ENCODE data around the genes LEPR and GNG12.

DNA sequence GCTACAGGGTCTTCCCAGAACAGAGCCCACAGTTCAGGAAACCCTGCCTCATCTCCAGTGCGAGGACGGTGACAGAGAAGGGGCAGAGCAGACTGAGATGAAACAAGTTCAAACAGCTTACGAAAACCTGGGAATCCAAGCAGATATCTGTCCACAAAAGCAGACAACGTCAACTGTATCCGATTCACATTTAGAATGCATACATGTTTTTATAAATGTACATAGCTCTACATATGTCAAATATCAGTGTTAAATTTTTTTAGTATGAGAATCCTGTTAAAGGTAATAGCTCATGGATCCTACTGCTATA, 61.2 kb downstream of the JAK1 start:
- RRBS: no CpG with 5 or more reads among the region's 5 CpGs

GRCh38 chr1:65062380-65063118, 85.5 kb upstream of the AK4 start:
- RRBS: no CpG with 5 or more reads among the region's 3 CpGs

GRCh38 chr1:65141274-65141896, 6.6 kb upstream of the AK4 start:
- RRBS: no CpG with 5 or more reads among the region's 5 CpGs

GRCh38 chr1:65165505-65166163, 17.6 kb downstream of the AK4 start:
- RRBS: no CpG with 5 or more reads among the region's 5 CpGs

GRCh38 chr1:65215617-65216081, 67.6 kb downstream of the AK4 start:
- RRBS: no CpG with 5 or more reads among the region's 2 CpGs

GRCh38 chr1:65254231-65254743, 55.1 kb upstream of the DNAJC6 start:
- RRBS: 2% methylated on average over 20 of the region's 73 CpGs

- RRBS: 1% methylated on average over 27 of the region's 77 CpGs
Measured at GRCh38 chr1:65420399-65421296, at the start of gene LEPR. TSS of gene LEPR (plus strand) at chr1:65420668.

DNA sequence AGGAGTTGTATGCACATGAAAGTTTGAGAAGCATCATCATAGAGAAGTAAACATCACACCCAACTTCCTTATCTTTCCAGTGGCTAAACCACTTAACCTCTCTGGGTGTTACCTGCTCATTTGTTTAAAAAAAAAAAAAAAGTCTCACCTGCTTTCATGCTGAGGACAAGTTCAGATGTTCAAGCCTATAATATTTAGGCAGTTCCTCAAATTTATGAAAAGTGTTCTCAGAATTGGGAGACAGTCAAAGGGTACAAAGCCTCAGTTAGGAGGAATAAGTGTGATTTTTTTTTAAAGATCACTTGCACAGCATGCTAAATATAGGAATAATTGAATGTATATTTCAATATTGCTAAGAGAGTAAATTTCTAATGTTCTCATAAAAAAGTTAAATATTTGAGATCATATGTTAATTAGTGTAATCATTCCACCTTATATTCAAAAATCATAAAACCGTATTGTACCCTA, 12.0 kb downstream of the LEPR start:
- RRBS: no CpG with 5 or more reads among the region's 1 CpG

DNA sequence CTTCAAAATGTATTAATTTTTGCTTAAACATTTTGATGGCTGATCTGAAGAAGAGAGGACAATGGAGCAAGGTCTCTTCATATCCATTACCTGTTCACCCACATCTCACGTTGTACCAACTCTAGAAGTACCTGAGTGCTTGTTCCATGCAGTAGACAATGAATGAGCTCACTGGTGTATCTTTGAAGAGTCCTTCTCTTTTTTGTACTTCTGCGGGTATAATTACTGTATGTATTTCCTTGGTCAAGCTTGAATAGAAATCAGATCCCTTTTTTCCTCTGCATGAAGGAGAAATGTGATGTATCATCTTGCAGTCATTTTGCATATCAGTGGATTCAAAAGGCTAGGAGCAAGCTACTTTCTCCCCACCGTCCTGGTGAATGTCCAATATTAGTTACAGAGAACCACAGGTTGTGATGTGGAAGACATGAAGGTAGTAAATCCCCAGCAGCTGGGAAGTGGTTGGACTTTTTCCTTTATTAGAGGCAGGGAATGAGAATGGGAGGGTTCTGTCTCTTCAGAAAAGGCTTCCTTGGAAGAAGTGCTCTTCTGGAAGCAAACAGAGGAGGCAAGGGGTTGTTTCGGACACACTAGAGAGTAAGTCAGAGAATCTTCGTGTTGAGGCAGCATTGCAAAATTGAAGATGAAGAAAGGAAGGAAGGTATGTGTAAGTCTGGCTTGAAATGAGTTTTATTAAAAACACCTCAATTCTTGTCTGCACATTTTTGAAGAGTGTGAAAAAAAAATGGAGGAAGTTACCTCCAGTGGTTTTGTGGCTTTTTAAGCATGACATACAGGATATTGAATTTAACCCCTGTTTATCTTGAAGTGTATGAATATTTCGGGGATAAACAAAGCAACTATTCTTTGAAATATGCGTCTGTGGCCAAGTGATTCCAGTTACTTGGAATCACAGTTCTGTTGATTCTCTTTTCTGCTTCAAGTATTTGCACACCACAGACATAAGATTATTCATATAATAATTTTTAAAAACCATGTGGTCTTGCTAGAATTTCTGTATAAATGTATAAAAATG, 203.5 kb upstream of the SGIP1 start:
- RRBS: no CpG with 5 or more reads among the region's 7 CpGs

DNA sequence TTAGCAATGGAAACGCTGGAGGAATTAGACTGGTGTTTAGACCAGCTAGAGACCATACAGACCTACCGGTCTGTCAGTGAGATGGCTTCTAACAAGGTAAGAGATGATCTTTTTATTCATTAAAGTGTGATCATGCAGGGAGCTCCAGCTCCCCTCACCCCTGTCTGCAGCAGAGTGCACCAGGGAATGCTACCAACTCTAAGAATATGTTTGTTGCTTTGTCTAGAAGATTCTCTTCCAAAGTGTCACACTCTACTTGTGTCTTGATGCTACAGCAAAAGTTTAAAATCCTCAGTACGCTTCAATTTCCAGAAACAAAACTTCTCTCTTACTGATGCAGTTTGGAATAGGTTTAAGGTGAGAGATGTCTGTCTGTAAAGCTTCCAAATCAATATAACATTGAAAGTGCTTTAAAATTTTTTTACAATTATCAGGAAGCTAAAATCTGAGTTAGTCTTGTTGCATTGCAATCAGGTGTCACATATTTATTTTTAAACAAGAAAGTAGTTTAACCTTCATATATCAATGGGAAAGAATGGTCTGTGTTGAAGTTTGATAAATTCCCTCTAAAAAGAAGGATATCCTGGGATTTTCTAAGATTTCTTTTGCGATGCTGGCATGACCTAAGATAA, 201.3 kb upstream of the SGIP1 start:
- RRBS: no CpG with 5 or more reads among the region's 4 CpGs

GRCh38 chr1:66365460-66366154, 168.3 kb upstream of the SGIP1 start:
- RRBS: no CpG with 5 or more reads among the region's 5 CpGs

- RRBS: no CpG with 5 or more reads among the region's 2 CpGs
Measured at GRCh38 chr1:66676737-66677319, 75.4 kb upstream of the DYNLT5 start.

DNA sequence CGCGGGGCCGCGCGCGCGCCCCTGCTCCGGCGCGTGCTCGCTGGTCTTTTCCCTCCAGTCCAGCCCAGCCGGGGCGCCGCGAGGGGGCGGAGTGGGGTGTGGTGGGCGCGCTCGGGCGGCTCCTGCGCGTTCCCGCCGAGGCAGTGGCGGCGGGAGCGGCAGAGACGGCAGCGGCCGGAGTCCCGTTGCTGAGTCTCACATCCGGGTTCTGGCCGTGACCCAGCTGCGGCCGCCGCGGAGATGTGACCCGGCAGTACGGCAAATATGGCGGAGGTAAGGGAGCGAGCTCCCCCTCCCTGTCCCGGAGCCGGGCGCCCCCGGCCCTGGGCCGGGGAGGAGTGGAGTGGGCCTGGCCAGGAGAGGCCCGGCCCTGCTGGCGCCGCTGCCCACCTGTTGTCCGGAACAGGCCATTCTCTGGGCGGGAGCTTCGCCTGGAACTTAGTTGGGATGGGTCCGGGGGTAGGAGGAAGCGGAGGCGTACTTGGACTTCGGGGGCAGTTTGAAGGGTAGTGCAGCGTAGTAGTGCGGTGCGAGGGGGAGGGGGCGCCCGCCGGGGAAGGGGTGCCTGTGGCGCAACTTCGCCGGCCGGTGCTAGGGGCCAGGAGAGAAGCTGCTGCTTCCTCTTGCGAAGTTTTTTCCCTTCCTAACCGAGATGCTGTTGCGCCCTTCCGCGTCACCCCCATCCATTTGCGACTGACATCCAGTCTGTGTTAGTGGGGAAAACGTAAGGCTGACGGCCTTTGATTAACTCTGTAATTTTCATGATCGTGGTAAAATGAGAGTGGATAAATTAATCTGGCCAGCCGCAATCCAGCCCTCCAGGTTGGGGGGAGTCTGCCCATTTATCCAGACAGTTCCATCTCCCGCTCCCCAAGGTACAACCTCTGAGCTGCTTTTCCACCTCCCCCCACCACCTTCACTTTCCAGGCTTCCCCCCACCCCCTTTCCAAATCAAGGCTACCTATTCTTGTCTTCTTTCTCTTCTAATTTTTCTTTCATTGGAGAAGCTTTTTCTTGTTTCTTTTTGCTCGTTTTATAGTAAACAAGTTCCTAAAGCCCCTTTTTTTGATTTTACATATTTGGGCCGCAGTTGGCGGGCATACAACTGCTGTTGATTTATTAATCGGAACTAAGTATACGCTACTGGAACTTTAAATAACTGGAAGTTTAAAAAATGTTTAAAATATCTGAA, 5.7 kb downstream of the MIER1 start:
- RRBS: under 1% methylated on average over 21 of the region's 82 CpGs

- RRBS: no CpG with 5 or more reads among the region's 2 CpGs
Measured at GRCh38 chr1:66946007-66946434, 21.2 kb downstream of the MIER1 start.

- RRBS: no CpG with 5 or more reads among the region's 3 CpGs
Measured at GRCh38 chr1:67513885-67514073, 83.6 kb upstream of the SERBP1 start.

DNA sequence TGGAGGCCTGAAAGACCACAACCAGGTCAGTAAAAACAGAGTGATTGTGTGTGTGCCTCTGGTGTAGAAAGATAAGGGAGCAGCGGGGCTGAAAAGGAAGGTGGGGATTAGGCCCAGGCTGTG, 3.6 kb downstream of the GADD45A start:
- RRBS: no CpG with 5 or more reads among the region's 1 CpG

- RRBS: no CpG with 5 or more reads among the region's 6 CpGs
Measured at GRCh38 chr1:67706205-67706697, 21.2 kb downstream of the GADD45A start.

DNA sequence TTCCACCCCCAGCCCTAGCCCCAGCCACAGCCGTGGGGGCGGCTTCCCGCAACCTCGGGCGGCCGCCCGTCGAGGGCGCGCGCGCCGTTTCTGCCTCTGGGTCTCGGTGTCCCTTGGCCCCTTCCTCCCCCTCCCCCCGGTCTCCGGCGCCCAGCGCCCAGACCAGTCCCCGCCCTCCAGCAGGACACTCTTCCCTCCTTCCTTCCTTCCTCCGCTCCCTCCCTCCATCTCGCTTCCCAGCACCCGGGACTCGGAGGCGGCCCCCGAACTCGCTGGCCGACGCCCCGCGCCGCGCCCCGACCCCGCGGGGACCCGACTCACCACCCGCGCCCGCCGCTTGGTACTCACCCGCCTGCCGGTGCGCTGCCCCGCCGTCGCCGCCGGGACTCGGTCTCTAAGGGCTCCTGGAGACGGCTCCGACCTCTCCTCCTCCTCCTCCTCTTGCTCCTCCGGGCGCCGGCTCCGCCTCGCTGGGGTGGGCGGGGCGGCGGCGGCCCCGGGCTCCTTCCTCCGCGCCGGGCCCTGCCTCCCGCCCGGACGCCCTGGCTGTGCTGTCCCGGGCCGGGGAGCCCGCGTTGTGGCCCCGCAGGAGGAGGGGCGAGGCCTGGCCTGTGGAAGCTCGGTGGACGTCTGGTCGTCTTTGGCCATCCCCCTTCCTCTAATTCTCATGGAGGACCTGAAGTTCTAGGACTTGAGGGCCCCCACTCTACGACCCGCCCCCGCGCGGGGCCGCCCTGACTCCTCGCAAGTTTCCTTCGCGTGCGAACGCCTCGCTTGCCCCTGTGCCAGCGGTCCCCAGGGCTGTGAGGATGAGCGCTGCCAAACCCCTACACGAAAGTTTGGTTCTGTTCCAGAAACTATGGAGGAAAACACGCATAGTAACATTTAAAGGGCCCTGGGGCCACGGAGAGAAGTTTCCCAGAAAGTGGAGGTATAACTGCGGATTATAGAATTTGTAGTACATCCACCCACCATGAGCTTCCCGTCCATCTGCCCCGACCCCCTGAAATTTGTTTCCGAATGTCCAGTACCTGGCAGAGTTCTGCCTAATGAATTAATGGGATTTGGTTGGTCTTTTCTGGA, at the start of gene GNG12:
GNG12 (minus strand) TSS at position 472 of the 1,083 bp plus-strand sequence.
- RRBS: 4% methylated on average over 12 of the region's 97 CpGs

- RRBS: no CpG with 5 or more reads among the region's 24 CpGs
Measured at GRCh38 chr1:68231666-68232139, 620 bp downstream of the WLS start.

DNA sequence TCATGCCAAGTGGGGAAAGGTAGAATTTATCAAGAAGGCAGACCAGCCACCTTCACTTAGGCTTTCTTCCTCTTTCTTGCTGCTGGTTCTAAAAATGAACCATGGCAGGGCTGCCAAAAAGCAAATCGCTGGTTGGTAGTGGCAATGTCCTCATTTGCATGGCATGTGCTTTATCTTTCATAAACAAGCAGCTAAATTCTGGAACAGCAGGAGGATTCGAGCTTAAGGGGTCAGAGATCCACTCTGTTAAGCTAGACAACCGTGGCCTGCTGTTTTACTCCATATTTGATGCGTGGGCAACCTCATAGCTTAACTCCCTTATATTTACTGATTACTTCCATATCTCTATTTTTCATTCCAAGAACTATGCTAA, 91.3 kb downstream of the RPE65 start:
- RRBS: no CpG with 5 or more reads among the region's 4 CpGs

Measured in GM12891 (cell line).